Measurements from ENCODE around the genes ATRNL1, SHTN1 and EMX2.

GRCh38 chr10:114138446-114139226, 35.4 kb downstream of the CCDC186 start:
- RRBS = no CpG with 5 or more reads among the region's 6 CpGs

DNA sequence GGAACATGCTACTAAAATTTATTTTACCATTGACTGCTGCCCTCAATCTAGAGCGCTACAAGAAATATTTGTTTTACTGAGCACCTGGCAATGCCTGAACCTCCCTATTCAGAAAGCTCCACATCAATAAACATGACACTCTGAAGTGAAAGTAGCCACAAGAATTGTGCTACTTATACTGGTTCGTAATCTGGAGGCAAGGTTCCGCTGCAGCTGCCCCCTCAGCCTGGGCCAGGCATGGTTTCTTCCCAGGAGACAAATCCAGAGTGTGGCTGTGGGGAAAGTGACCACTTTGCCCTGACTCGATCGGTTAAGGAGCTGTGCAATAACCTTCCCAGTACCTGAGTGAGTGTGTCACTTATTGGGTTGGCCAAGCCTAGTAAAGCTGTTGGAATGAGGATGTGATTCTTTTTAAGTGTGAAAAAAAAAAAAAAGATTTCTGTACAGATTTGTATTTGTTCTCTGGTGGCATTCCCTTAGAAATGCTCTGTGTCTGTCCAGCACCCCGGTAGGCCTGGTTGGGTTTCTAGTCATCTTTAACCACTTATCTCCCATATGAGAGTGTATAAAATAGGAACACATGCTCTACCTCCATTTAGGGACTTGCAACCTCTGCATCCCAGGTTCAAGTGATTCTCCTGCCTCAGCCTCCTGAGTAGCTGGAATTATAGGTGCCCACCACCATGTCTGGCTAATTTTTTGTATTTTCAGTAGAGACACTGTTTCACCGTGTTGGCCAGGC, 7.9 kb downstream of the VWA2 start:
- RRBS = no CpG with 5 or more reads among the region's 7 CpGs

DNA sequence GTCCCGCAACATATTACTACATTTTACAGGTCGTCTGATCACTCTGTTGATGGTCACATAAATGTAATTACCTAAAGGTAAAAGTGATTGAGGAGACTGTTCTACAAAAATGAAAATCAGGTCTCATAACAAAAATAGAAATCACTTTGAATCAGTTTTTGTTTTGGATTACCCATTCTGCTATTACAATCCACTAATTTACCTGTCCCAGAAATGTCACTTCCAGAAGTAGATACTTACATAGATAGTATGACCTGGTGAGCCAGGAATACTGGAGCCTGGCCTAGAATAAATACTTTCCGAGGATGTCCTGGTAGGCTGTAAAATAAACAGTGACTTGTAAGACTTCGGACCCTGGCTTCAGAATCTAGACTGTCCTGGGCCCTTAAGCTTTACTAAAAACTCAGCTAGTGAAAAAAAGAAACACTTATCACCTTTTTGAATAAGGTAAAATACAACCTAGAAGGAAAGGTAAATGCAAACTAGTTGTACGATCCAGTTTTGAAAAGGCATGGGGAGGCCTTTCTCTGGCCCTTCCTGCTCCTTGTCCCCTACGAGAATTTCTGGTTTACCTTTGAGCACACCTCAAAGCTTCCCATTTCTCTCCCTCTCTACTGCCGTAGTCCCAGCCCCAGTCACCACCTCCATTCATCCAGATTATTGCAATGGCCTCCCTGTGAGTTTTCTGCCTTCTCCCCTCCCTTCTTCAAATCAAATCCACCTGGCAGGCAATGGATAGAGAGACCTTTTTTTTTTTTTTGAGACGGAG, 69.5 kb upstream of the AFAP1L2 start:
- RRBS = no CpG with 5 or more reads among the region's 8 CpGs

DNA sequence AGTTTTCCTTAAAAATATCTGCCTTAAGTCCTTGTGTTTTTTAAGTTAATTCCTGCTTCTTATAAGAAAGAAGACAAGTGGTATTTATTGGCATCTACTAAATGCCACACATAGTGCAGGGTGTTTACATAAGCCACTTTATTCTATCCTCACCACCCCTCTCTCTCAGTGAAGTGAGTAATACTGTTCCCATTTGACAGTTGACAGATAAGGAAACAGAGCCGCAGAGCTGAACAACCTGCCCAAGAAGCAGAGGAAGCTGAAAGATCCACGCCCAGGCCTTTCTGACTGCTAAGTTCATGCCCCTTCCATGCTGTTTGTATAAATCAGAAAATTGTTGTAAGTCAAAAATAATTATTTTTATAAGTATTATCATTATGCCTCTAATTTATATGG, 54.1 kb downstream of the ABLIM1 start:
- RRBS = no CpG with 5 or more reads among the region's 2 CpGs

DNA sequence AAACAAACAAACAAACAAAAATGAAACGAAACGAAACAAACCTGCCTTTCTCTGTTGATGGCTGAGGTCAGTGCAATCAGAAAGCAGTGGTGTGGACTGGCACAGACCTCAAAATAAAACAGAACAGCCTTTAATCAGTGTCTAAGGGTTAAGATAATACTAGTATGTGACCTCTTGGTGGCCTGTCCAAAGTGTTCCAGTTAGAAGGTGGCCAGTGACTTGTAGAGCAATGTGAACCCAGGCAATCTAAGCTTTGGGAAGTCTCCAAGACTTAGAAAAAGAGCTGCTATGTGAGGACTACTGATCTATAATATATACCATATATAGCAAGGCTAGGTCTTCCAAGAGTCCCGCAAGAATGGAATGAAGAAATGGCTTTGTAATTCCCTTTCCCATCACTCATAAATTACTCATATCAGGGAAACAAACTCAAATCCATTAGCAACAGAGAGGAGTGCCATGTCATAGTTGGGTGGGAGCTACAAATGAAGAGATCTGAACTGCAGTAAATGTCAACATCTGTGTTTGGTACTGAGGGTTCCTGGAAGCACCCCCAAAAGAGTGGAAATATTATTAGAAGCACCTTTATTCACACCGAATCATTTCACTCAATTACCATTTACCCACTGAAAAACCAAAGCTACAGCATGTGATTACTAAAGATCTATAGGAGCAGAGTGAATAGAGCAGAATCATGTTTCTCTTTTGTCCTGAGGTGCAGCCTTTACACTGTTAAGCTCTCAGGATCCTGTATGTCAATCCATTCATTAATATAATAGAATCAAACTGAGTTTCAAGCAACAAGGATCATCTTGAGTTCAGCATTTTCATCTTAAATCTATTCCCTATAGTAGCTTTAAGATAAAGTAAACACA, 28.0 kb downstream of the ABLIM1 start:
- RRBS = no CpG with 5 or more reads among the region's 4 CpGs

GRCh38 chr10:114632560-114633767, 25.1 kb downstream of the ABLIM1 start:
- RRBS = no CpG with 5 or more reads among the region's 19 CpGs

GRCh38 chr10:114683034-114684240, 25.4 kb upstream of the ABLIM1 start:
- RRBS = no CpG with 5 or more reads among the region's 23 CpGs

- RRBS = no CpG with 5 or more reads among the region's 7 CpGs
These were observed 27.4 kb upstream of the ABLIM1 start for GRCh38 chr10:114685379-114686009.

GRCh38 chr10:114830589-114831419, 9.2 kb downstream of the FHIP2A start:
- RRBS = no CpG with 5 or more reads among the region's 3 CpGs

- RRBS = 1% methylated on average over 11 of the region's 122 CpGs
These were observed at the start of gene ATRNL1 for GRCh38 chr10:115092197-115093495. Gene ATRNL1 (plus strand): TSS chr10:115093365.

- RRBS = 3% methylated on average over 12 of the region's 44 CpGs
These were observed 303 bp downstream of the ATRNL1 start for GRCh38 chr10:115093496-115093840.

- RRBS = no CpG with 5 or more reads among the region's 23 CpGs
These were observed 503 bp downstream of the CCDC172 start for GRCh38 chr10:116324628-116325273.

GRCh38 chr10:116774706-116775197, 32.4 kb upstream of the HSPA12A start:
- RRBS = no CpG with 5 or more reads among the region's 8 CpGs

DNA sequence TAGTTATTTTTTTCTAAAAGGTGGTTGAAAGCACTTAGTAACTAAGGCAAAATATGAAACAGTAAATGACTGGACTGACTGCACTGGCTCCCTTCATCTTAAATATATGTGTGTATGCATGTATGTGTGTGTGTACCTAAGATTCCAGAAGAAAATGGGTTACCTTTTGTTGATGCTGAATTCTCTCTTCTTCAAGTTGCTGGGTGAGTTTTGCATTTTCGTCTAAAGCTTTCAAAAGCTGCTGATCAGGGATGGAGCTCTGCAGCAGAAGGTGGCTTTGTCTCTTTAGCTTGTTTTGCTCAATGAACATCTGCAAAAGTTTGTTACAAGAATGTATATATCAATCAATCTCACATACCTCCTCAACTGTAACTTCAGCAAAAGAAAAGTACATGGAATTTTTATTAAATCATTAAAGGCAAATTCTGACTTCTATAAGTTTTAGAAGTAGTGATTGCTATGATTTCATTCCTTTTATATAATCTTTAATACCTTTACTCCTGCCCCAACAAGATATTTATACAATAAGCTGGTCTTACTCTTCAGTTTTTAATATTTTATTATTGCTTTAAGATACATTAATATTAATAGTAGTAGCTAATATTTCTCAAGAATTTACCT, 64.6 kb downstream of the SHTN1 start:
- RRBS = no CpG with 5 or more reads among the region's 1 CpG

DNA sequence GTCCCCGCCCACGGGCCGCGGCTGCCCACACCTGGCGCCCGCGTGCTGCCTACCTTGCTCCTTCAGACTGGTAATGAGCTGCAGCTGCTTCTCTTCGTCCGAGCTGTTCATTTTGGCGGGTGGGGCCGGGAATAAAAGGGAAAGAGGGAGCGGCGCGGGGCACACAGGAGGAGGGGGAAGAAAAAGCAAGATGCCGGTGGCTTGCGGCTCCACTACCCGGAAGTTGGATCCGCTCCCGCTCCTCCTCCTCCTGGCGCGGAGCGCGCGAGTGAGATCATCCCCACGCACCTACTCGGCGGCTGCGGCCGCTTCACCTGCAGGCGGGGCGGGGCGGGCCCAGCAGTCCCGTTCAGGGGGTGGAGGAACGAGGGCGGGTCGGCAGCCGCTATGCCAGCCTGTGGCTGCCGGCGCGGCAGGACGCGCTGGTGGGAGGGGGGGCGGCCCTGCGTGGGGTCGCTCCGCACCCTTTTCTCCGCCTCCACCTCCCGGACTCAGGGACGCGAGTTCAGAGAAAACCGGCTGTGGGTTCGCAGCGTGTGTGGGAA, at the start of gene SHTN1:
Gene SHTN1 (minus strand): TSS at position 219 of the 545 bp plus-strand sequence.
- RRBS = 2% methylated on average over 17 of the region's 53 CpGs

DNA sequence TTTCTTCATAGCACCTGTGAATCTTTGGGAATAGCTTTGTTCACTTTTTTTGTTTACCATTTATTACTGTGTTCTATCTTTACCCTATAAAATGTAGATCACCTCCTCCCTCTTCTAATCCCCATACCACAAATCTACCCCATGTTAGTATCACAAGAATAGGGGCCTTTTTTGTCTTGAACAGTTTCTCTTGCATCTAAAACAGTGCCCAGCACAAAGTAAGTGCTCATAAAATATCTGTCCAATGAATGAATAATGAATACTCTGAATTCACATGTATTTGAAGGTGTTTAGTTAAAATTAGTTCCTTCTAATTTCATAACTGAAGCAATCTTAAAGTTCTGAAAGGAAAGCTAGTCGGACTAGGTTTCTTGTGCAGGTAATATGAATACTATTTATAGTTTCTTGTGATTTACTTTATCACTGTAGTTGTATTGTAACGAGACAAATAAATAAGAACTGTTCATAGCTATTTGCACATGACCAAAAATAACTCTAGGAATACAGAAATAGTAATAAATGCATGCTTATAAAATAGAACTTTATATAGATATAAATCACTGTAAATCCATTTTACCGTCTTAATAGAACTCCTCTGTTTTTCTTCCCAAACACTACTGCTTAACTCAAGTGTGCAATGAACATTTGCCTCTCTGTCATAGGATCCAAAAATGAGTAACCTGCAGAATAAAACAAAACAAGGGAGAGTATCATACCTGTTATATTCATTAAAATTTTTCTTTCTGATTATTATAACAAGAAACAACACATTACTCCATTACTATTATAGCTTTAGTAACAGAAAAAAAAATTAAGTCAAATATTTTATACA, 56.7 kb downstream of the PDZD8 start:
- RRBS = no CpG with 5 or more reads among the region's 3 CpGs

GRCh38 chr10:117361235-117361950, 13.8 kb downstream of the PDZD8 start:
- RRBS = no CpG with 5 or more reads among the region's 3 CpGs

DNA sequence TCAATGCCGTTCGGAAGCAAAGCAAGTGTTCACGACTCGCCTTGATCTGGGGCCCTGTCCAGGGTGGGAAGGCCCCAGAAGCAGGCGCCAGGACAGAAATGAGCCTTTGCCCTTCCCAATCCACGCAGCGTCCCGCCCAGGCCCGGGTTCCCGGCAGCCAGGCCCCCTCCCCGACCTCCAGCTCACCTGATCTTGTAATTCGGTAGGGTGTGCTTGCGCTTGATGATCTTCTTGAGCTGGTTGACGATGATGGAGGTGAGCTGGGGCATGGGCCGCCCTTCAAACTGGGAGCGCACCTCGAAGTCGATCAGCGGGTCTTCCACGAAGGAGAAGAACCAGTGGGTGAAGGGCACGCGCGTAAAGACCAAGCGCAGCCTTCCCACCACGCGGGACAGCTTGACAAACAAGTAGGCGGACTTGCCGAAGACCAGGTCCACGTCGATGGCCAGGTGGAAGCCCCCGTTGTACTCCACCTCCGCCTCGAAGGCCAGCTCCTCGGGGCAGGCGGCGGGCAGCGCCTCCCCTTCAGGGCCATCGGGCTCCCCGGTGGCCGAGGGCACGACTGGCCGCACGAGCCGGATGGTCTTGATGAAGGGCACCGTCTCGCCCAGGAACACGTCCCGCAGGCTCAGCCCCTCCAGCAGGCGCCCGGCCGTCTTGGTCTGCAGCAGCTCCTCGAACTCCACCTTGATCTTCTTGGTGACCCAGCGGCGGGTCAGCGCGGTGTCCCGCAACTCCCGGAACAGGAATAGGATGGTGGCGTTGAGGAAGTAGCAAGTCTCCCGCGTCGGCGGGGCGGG, 870 bp downstream of the PDZD8 start:
- RRBS = 2% methylated on average over 16 of the region's 64 CpGs

GRCh38 chr10:117542014-117542965, at the start of gene EMX2:
Gene EMX2 (plus strand): TSS chr10:117542746.
- RRBS = 2% methylated on average over 10 of the region's 64 CpGs

GRCh38 chr10:117554200-117554710, 11.7 kb downstream of the EMX2 start:
- RRBS = no CpG with 5 or more reads among the region's 13 CpGs